Camera-type eye (tissue), 1 donor: ENCODE data around the genes COL10A1, TSPYL1 and GJA1.

DNA sequence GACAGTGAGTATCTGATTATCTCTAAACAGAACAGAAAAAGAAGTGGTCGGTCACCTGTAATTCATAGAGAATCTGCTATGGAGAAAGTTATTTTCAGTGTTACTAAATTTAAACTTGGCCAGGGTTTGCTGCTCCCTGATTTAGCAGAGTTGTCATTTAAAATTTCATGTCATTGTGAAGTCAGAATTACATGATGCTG lies 114.2 kb downstream of the HS3ST5 start:
- RAMPAGE, long total RNA: no peak

- RAMPAGE, long total RNA: no peak
Measured at GRCh38 chr6:116100117-116100542, 523 bp upstream of the NT5DC1 start.

DNA sequence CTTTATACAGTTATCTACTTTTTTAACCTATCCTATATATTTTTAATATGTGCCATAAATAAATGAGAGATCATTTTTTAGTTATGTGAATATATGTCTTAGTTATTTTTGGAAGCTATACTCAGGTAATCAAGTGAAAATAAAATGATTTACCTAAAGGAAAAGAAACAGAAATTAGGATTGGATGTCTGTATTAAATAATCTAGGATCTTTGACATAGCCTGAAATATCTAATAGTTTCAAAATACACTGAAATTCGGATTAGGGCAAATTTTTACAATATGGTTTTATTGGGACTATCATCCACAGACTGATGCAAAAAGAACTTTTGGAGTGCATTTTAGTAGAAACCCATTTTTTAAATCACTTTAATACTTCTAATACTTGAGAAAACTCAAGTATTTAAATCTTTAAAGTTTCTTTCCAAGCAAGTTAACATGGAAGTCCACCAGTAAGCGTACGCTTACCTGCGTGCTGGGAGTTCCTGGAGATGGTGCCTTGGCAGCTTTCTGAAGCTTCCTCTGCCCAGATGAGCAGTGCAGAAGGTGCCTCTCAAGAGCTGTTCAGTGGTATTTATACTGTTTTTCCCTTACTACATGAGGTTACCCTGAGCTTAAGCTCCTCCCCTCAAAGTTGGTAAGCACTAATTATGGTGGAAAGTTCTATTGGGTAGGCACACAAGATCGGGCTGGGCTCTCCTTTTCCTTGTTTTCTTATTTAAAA lies at the start of gene COL10A1:
Gene COL10A1 (minus strand): TSS at position 547 of the 723 bp plus-strand sequence.
- RAMPAGE, long total RNA: no peak

DNA sequence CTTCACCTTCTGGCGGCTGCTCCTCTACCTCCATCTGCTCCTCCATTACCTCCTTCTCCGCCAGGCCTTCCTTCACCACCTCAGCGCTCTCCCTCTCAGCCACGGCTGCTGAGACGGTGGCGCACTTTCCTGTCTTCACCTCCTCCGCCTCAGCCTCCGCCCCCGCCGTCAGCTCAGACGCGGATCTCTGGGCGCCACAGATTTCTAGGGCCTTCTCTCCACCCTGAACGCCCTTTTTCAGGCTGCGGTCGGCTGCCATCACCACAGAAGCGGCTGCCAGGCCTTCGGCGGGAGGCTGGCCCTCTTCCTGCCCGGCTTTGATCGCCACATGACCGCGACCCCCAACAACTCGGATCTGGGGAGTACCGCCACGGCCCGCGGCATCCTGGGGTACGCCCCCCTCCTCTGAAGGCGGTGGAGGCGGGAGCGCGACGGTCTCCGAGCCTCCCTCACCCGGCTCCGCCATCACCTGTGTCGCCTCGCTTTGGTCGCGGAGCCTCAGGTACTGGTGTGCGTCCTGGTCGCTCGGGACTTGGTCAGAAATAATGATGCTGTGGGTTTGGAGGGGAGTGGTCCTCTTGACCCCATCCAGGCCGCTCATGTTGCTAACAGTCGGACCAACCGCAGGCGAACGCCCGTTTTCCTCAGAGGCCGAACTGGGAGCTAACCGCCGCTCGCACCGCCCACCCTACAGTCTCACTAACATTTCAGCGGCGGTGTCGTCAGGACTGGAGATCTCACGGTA lies at the start of gene TSPYL1:
Gene TSPYL1 (minus strand): TSS at position 701 of the 745 bp plus-strand sequence.
- RAMPAGE, long total RNA: start-site peak on the minus strand centred at position 679 of the sequence, 14 bp wide, 55 reads

DNA sequence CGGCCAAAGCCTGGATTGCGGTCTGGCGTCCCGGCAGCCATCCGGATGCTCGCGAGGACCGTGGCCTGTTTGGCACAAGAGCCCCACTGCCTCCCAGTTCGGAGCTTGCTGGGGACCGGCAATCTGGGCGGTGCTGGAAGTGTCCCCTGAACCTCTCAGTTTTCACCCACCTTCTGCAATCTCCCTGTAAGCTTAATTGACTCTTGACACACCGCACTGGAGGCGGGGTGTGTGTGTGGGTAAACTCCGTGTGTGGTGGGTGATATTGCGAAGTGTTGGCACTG lies 816 bp downstream of the FAM162B start:
- RAMPAGE, long total RNA: no peak

DNA sequence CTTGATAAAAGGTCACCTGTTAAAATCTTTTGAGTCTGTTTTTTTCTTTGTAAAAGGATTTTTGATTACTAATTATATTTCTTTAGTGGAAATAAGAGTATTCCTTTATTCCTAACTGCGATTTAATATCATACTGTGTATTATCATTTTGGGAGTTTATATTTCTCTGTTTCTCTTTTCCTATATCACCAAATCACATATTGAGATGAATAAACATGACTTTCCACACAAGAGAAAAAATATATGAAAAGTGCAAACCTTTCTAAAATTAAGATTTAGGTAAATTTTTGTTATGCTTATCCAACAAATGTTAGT lies 32.0 kb downstream of the RFX6 start:
- RAMPAGE, long total RNA: no peak

DNA sequence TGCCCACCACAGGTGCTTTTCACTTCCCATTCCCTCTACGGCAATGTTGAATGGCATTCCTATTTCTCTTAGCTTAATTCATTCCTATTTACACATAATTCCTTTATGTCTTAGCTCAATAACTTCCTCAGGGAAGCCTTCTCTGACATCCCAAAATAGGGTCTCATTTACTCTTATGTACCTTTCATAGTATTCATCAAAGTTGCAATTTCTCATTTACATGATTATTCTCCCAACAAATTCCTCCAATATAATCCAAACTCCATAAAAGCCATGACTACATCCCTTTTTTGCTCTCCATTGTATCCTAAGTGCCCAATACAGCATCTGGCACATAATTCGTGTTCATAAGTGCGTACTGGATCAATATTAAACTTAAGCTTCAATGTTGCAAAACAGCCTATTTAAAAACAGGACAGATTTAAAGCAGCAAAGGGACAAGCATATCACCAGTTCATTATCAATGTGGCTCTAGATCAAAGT lies 8.0 kb downstream of the GOPC start:
- RAMPAGE, long total RNA: no peak

DNA sequence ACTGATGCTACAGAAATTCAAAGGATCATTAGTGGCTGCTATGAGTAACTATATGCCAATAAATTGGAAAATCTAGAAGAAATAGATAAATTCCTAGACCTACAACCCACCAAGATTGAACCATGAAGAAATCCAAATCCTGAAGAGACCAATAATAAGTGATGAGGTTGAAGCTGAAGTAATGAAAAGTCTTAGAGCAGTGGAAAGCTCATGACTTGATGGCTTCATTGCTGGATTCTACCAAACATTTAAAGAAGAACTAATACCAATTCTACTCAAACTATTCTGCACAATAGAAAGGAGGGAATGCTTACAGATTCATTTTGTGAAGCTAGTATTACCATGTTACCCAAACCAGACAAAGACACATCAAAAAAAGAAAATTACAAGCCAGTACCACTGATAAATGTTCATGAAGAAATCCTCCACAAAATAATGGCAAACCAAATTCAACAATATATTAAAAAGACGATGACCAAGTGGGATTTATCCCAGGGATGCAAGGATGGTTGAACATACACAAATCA lies 23.1 kb downstream of the NUS1 start:
- RAMPAGE, long total RNA: no peak

GRCh38 chr6:117829589-117830214 lies 77.4 kb upstream of the SLC35F1 start:
- RAMPAGE, long total RNA: no peak

GRCh38 chr6:118465149-118465702 lies 82.9 kb upstream of the PLN start:
- RAMPAGE, long total RNA: no peak

DNA sequence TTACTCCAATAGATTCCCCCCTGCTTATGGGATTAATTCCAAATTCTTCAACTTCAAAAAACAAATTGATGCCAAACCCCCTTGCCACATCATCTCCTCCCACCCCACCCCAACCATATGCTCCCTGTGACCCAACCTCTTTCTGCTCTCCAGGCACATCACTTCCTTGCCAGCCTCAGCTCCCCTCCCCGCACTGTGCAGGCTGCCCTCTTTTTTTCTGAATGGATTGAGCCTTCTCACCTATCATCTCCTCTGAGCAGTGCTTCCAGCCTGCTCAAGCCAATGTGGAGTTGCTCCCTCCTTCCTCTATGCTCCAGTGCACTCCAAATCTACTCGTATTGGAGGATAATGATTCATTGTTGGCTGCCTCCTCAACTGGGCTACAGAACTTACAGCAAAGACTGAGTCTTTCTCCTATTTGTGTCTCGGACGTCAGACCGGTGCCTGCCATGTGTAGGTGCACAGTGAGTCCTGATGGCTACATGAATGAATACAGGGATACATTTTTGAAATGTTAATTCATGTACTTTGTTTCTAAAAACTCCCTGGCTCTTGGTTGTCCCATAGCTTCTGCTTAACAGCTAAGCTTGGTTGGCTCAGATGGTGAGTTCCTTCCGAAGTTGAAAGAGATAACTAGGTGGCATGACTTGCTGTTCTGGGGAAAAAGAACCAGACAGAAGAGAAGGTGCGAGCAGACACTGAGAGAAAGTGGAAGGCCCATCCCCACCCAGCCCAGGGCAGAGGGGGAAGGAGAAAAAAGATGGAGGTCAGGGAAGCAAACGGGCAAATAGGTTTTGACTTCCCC lies 93.3 kb upstream of the CEP85L start:
- RAMPAGE, long total RNA: no peak

- RAMPAGE, long total RNA: no peak
Measured at GRCh38 chr6:118844512-118845300, 49.2 kb upstream of the ASF1A start.

- RAMPAGE, long total RNA: no peak
Measured at GRCh38 chr6:118893046-118893272, 993 bp upstream of the ASF1A start.

GRCh38 chr6:118916289-118916677 lies 18.7 kb downstream of the MCM9 start:
- RAMPAGE, long total RNA: no peak

- RAMPAGE, long total RNA: no peak
Measured at GRCh38 chr6:119347072-119347329, 2.6 kb downstream of the MAN1A1 start.

DNA sequence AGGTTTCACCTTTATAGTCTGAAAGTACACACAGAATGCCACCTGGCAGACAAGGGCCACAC lies 1.8 kb downstream of the MAN1A1 start:
- RAMPAGE, long total RNA: no peak

- RAMPAGE, long total RNA: start-site peak on the plus strand at chr6:121435637-121435674, 145 reads
Measured at GRCh38 chr6:121435392-121436026, at the start of gene GJA1. TSS of gene GJA1 (plus strand) at chr6:121435646.

DNA sequence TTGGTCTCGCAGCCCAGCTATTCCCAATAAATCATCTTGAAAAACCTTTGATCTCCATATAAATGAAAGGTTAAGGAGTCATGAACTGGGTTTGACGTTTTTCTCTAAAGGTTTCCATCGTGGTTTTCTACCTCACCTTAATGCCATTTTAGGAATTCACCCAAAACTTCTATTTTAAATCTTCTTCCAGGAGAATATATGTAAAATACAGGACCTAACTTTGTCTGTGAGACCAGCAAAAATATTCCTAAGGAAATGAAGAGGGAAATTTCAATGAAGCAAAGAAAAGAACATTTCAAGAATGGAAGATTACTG lies 180.2 kb downstream of the GJA1 start:
- RAMPAGE, long total RNA: no peak

DNA sequence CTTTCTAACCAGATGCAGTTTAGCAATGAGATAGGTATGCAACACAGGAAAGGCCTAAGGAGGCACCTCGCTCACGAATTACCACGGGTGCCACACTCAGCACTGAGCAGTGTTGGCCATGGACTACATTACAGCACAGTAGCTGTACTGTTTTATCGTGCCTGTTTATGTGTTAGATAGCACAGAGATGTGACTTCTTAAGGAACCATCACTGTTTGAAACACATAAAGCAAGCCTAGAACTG lies 447.3 kb upstream of the HSF2 start:
- RAMPAGE, long total RNA: no peak

- RAMPAGE, long total RNA: no peak
Measured at GRCh38 chr6:122147192-122147747, 252.2 kb upstream of the HSF2 start.